Epithelial cell of esophagus (primary cell): ENCODE measurements around the gene SYNM.

- RRBS = no CpG with 5 or more reads among the region's 36 CpGs
Observed at GRCh38 chr15:96347061-96347979, 16.8 kb downstream of the NR2F2 start.

GRCh38 chr15:96354985-96355517, 24.6 kb downstream of the NR2F2 start:
- RRBS = no CpG with 5 or more reads among the region's 6 CpGs

GRCh38 chr15:96983973-96984939, 653.8 kb downstream of the NR2F2 start:
- RRBS = no CpG with 5 or more reads among the region's 68 CpGs

GRCh38 chr15:97706009-97706584, 254.4 kb upstream of the ARRDC4 start:
- RRBS = no CpG with 5 or more reads among the region's 3 CpGs

- RRBS = no CpG with 5 or more reads among the region's 4 CpGs
Observed at GRCh38 chr15:97969823-97970100, 9.3 kb downstream of the ARRDC4 start.

DNA sequence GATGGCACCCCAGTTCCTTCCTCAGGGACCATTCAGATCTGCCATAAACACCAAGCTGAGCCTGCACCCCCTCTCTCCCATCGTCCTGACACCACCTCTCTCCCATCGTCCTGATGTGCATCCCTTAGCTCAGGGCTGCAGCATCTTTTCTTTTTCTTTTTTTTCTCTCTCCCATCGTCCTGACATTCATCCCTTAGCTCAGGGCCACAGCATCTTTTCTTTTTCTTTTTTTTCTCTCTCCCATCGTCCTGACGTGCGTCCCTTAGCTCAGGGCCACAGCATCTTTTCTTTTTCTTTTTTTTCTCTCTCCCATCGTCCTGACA, 126.0 kb upstream of the IGF1R start:
- RRBS = no CpG with 5 or more reads among the region's 7 CpGs

DNA sequence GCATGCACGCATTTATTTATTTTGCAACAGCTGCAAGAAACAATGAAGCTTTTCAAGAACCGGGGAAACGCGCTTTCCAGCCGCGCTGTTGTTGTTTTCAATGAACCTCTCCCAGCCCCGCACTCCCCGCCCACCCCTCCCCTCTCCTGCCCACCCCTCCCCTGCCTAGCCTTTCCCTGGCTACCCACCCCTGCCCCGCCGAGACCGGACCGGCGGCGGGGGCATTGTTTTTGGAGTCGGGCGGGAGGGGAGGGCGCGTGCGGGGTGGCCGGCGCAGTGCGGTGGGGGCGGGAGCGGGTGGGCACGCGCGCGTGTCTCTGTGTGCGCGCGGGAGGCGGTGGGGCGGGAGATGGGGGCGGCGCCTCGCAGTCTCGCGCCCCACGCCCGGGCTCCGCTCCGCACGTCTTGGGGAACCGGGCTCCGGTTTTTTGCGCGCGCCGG, 325 bp upstream of the IGF1R start:
- RRBS = 10% methylated on average over 9 of the region's 49 CpGs

DNA sequence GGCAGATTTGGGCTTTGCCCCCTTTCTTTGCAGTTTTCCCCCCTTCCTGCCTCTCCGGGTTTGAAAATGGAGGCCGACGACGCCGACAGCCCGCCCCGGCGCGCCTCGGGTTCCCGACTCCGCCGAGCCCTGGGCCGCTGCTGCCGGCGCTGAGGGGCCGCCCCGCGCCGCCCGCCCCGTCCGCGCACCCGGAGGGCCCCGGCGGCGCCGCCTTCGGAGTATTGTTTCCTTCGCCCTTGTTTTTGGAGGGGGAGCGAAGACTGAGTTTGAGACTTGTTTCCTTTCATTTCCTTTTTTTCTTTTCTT, 831 bp downstream of the IGF1R start:
- RRBS = 2% methylated on average over 25 of the region's 32 CpGs

DNA sequence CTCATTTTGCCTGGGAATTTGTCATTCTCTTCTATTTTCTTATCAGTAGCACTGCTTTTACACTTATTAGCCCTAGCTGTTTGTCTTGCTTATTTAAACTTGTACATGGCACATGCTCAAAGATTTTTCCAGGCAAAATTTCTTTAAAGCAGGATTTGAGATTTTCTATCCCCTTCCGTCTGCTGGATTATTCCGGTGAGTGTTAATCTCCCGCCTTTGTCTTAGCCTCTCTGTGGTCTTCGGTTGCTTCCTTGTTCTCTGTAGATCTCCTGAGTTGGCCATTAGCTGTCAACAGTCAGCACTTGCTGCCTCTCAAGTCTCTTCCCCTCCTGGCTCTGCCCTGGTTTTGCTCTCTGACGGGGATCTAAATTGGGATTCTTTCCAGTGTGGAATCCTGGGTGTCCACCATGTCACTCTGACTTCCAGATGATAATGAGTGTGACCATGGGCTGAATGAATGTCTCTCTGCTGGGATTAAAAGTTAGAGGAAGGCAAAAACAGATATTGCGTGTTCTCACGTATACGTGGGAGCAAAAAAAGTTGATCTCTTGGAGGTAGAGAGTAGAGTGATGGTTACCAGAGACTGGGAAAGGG, 121.5 kb downstream of the IGF1R start:
- RRBS = no CpG with 5 or more reads among the region's 8 CpGs

- RRBS = no CpG with 5 or more reads among the region's 16 CpGs
Observed at GRCh38 chr15:98779534-98780129, 131.3 kb downstream of the IGF1R start.

DNA sequence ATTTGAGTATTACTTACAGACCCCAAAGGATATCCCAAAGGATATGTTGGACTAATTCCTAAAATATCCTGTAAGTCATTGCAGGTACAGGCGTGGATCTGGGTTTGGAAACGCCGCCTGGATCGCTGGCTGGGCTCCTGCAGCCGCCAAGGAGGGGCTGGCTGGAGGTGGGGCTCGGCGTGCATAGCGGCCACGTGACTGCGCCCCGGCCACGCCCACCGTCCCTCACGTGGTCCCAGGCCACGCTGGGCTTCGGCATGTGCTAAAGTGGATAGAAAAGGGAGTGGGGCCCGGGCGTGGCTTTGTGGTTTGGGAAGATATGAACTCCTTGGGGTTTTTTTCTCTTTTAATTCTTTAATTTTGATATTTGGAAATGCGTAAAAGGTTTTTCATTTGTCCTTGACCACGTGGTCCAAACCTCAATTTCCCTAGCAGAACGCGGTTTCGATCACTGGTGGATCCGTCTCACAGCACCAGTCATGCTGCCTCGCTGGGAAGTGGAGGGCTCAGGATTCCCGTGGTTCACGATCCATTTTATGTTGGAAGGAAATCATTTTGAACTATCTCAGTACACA, 142.2 kb downstream of the PGPEP1L start:
- RRBS = 28% methylated on average over 5 of the region's 27 CpGs

DNA sequence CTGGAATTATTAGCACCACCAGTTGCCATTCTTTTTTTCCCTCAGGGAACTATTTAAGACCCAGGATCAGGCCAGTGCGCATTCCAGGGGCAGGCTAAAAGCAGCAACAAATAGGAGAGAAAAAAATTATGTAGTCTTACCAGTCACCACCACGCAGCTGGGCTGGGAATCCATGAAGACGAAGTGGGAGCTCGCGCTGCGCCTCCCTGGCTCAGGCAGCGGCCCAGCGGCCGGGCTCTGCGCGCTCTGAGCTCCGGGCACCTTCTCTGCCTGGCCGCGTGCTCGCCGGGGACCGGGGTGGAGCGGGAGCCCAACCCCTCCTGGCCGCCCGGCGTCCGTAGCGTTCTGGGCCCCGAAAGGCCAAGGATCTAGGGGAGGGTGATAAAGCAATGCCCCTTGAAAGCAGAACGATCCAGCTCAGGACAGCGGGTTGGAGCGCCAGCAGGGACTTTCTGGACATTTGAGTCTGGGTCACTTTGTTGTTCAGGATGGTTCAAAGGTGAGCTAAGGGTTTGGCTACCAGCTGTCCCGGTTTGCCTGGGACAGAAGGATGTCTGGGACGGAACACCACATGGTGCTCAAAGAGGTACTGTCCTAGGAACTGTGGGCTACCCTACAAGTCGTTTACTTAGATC, 2.2 kb downstream of the PGPEP1L start:
- RRBS = 64% methylated on average over 4 of the region's 30 CpGs

GRCh38 chr15:99104660-99104945, 277 bp upstream of the SYNM start:
- RRBS = no CpG with 5 or more reads among the region's 23 CpGs

DNA sequence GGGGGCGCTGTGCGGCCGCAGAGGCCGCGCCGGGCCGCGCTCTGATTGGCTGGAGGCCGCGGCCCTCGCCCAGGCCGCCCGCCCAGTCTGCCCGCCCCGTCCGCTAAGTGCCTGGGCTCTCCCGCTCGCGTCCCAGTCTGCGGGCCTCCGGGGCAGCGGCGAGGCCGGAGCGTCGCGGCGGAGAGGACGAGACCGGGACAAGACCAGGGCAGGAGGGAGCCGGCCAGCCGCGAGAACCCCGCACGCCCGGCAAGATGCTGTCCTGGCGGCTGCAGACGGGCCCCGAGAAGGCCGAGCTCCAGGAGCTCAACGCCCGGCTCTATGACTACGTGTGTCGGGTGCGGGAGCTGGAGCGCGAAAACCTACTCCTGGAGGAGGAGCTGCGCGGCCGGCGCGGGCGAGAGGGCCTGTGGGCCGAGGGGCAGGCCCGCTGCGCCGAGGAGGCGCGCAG, at the start of gene SYNM:
Gene SYNM (plus strand): TSS at position 135 of the 451 bp plus-strand sequence.
- RRBS = 1% methylated on average over 14 of the region's 59 CpGs

GRCh38 chr15:99108676-99108902, 3.7 kb downstream of the SYNM start:
- RRBS = no CpG with 5 or more reads among the region's 4 CpGs

DNA sequence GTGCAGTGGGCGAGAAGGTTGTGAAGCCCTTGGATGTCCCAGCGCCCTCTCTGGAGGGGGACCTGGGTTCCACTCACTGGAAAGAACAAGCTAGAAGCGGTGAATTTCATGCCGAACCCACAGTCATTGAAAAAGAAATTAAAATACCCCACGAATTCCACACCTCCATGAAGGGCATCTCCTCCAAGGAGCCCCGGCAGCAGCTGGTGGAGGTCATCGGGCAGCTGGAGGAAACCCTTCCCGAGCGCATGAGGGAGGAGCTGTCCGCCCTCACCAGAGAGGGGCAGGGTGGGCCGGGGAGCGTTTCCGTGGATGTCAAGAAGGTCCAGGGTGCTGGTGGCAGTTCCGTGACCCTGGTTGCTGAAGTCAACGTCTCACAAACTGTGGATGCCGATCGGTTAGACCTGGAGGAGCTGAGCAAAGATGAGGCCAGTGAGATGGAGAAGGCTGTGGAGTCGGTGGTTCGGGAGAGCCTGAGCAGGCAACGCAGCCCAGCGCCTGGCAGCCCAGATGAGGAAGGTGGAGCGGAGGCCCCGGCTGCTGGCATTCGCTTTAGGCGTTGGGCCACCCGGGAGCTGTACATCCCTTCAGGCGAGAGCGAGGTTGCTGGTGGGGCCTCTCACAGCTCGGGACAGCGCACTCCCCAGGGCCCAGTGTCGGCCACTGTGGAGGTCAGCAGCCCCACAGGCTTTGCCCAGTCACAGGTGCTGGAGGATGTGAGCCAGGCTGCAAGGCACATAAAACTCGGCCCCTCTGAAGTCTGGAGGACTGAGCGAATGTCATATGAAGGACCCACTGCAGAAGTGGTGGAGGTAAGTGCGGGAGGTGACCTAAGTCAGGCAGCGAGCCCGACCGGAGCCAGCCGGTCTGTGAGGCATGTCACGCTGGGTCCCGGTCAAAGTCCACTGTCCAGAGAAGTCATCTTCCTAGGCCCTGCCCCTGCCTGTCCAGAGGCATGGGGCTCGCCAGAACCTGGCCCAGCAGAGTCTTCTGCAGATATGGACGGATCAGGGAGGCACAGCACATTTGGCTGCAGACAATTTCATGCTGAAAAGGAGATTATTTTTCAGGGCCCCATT, 26.5 kb downstream of the SYNM start:
- RRBS = no CpG with 5 or more reads among the region's 42 CpGs

GRCh38 chr15:99442689-99443081, 123.1 kb upstream of the MEF2A start:
- RRBS = no CpG with 5 or more reads among the region's 14 CpGs

DNA sequence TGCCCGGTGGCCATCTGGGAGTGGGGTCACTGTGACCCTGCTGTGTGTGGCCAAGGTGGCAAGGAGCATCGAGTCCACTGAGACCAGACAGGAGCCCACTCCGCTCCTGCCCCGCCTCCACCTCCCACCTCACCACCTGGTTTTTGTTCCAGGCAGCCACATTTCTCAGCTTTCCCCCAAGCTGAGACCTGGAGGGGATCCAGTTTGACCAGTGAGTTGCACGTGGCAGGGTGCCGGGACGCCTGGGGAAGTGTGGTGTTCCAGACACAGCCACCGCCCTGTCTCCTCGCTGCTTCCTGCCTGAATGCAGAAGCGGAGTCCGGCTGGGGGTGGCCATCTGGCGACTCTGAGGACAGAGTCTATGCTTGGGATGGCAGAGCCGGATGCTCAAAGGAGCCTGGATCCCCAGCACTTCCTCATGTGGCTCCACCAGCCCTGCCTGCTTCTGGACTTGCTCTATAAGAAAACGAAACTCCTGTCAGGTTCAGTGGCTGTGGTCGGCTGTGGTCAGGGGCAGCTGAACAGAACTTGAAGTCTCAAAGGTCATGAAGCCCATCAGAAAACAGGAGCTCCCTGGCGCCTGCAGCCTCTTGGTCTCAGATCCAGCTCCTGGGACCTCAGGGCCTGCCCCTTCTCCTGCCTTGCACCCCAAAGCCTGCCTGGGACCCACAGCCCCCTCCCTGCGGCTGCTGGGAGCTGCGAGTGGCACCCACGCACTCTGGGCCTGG, 113.0 kb upstream of the MEF2A start:
- RRBS = 33% methylated on average over 7 of the region's 19 CpGs

DNA sequence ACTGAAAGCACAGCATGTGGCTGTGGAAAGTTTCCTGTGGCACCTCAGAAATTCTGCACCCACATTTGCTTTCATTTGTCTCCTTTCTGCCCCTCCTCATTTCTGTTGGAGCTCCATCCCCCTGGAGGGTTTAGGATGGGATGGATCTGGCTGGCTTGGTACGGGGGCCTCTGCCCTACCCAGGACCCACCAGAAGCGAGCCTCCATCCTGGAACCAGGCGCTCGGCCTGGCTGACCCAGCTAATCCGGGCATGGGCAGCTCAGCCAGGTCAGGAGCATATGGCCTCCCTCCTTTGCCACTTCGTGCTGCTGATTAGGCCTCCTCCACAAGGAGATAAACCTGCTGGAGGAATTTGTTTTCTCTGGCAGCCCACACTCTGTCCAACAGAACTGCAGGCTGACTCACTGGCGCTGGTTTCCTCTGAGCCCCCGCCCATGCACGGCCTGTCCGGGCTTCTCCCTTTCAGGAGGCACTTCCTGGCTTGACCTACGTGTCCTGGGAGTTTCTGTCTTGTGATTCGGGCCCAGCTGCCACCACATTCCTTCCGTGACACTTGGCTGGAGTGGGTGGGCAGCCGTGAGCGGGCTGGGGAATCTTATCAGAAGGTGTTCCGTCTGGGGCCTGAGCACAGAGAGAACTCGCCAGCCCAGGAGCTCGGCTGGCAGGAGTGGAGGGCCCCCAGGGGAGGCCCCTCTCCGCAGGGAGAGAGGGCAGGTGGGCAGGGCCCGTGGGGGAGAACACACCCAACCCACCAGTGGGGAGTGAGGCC, 110.9 kb upstream of the MEF2A start:
- RRBS = no CpG with 5 or more reads among the region's 20 CpGs

DNA sequence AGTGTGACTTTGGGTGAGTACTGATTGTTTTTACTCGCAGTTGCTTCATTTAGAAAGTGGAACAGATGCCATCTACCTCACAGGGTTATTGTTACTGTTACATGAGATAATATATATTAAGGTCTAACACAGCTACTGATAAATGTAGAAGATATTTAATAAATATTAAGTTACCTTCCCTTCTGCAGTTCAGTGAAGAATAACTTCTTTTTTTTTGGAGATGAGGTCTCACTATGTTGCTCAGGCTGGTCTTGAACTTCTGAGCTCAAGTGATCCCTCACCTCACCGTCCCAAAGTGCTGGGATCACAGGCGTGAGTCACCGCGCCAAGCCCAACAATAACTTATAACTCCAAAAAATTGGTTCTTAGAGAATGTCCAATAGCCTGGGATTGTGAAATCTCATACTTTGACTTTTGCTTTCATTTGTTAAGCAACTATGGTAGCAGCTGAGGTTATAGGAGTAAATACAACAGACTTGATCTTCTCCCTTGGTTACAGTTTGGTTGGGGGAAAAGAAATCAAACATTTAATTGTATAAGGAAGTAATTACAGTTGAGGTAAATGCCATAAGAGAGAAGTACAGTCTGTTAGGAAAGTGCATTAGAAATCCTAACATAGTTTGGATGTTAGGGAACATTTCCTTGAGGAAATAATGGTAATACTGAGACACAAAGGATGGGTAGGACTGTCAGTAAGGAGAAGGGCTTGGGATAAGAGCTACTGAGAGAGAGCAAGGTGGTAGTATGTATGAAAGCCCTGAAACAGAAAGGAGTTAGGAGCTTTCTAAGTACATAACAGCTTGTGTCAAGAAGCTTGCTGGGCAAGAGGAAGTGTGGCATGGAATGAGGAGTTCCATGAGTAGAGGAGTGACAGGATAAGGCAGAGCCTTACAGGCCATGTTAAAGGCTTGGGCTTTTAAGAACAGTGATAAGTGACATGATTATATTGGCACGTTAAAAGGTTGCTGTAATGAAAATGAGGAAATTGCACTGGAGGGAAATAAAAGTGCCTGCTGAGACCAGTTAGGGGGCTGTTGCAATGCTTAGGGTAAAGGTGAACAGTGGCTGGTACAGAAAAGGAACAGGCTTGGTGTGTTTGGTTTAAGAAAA, 48.6 kb downstream of the MEF2A start:
- RRBS = no CpG with 5 or more reads among the region's 6 CpGs